ENCODE measurements around a stretch of chr5.

DNA sequence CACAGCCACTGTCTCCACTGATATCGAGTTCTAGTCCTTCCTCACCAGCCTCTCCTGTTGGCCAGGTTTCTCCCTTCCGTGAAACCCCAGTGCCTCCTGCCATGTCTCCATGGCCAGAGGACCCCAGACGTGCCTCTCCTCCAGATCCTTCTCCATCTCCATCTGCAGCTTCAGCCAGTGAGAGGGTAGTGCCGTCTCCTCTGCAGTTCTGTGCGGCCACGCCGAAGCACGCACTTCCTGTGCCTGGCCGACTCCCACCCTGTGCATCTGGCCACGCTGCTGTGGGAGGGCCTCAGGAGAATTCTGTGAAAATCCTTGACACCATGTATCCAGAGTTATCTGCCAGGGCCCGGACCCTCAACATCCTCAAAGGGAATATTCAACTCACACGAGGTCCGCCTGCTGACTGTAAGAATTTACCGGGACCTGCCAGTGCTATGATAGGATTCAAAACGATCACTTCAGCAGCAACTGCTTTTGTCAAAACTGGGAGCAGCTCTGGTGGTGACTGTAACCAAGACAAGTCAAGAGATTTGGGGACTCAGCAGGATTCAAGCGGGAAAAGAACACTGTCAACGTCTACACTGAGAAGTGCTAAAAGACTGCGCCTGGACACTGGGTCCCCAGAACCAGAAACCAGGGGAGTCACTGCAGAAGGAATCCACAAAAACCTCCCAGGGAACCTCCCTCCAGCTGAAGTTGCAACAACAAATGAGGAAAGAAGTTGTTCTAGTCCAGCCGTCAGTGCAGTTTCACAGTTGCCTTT, 42.0 kb downstream of the ICE1 start:
- PRO-cap, result no peak
- RAMPAGE, long total RNA, 4 experiments, result no peak in any of the 4 experiments

- PRO-cap, result no peak
- RAMPAGE, long total RNA, 4 experiments, result no peak in any of the 4 experiments
Observed at GRCh38 chr5:5572279-5573289, 150.1 kb downstream of the ICE1 start.

- PRO-cap, result no peak
- RAMPAGE, long total RNA, 4 experiments, result no peak in any of the 4 experiments
Observed at GRCh38 chr5:6430297-6430796, 18.3 kb upstream of the UBE2QL1 start.

DNA sequence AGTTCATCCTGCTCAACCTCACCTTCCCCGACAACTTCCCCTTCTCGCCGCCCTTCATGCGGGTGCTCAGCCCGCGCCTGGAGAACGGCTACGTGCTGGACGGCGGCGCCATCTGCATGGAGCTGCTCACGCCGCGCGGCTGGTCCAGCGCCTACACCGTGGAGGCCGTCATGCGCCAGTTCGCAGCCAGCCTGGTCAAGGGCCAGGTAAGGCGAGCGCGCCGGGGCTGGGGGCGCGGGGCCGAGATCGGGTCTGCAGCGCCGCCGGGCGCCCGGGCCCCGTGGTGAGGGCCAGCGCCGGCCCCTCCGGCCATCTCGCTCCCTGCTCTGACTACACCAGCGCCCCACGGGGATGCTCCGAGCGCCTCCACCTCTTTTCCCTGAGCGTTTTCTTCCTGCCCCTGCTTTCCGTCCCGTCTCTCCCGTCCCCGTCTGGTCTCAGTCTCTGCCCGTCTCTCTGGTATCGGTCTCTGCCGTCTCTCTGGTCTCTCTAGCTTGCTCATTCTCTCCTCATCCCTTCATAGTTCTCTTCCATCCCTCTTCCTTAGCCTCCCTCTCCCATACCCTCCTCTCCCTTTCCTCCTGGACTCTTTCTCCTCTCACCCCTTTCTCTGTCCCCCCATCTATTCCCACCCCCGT, 502 bp downstream of the UBE2QL1 start:
- PRO-cap, result no peak
- RAMPAGE, long total RNA, 4 experiments, result no peak in any of the 4 experiments

- PRO-cap, result no peak
- RAMPAGE, long total RNA, 4 experiments, result no peak in any of the 4 experiments
Observed at GRCh38 chr5:6607108-6607606, 25.7 kb downstream of the NSUN2 start.

DNA sequence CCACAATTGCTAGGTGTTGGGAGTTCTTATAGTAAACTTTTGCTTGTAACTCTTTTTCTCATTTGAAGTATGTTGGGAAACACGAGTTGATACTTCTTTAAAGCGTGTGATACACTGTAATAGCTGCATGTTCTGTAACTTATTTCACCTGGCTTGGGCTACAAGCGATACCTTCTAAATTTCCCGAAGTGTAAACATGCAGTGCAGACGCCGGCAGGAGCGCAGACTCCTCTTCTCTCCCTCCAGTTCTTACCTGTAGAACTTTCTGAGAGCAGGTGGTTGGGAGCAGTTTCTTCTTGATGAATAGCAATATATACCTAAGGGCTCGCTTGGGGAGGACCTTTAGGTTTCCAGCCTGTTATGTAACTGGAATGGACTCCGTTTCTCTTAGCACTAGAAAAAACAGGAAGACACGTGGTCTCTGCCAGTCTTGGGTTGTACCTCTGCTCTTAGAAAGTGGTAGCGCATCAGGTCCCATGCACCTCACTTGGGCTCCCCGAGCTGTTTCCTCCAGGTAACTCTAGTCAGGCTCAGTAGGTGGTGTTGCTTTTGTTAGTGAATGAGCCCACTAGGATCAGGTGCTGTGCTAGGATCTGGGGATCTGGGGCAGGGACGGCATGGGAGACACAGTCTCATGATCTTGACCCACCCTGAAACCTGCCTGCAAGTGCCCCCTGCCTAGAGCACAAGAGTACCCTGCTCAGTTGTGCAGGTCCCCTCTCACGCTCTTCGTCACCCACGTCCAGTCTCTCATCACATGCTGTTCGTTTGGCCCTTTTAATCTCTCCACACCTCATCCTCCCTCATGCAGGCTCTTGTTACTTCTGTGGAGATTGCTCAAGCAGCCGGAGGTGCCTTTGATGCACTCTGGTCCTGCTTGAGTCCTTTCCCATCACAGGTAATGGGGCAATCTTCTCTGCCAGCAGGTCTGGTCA, 2.7 kb downstream of the TENT4A start:
- PRO-cap, result no peak
- RAMPAGE, long total RNA, 4 experiments, result no peak in any of the 4 experiments

DNA sequence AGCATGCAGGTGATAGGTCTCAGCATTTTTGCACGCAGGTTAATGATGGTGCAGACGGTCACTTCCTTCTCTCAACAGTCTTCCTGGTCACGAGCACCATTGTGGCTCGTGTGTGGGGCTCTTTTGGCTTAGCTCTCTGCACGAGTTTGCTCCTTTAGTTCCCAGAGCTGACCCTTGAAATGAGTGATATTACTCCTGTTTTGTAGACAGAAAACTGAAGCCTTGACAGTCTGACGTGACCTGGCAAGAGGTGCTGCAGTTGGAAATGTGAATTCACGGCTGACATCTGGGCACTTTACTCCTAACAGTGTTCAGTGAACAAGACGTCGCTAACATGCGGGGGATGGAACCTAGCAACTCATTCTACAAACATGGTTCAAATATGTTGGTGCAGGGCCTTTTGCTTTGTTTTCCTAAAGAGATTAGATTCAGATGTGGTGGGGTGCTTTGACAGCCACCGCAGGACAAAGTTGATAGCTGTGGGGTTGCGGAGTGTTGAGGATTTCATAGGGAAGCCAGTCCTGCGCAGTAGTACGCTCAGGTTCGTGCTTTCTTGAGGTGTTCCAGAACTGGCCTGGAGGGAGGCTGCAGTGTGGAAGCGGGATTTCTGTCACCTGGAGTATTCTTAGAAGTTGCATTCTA, 10.2 kb downstream of the TENT4A start:
- PRO-cap, result no peak
- RAMPAGE, long total RNA, 4 experiments, result no peak in any of the 4 experiments

GRCh38 chr5:6754527-6755354, 41.5 kb downstream of the TENT4A start:
- PRO-cap, result no peak
- RAMPAGE, long total RNA, 4 experiments, result no peak in any of the 4 experiments

DNA sequence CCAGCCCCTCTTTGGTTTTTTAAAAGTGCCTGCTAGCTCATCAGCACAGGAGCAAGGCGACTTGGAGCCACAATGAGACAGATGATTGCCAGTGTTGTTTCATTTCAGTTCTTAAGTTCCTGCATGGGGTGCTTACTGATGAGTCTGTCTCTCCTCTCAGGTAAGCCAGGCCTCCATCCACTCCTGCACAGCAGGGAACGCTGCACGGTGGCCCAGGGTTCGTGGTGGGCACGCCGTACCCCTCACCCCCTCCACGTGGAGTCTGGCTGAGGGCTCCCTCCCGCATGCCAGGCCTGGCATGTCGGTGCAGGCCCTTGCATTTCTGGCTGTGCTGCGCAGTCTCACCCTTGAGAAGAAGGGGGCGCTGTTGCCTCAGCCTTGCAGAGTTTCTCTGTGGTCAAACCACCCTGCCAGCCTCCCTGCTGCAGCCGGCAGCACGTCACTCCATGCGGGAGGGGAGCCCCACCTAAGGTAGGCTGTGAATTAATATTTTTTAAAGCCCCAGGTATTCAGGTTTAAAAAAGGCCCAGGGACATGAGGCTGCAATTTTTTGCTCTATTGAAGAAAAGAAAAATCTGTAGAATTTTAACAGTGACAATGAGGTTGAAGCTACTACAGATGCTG, 52.4 kb downstream of the TENT4A start:
- PRO-cap, result no peak
- RAMPAGE, long total RNA, 4 experiments, result no peak in any of the 4 experiments

GRCh38 chr5:6766380-6767203, 53.4 kb downstream of the TENT4A start:
- PRO-cap, result no peak
- RAMPAGE, long total RNA, 4 experiments, result no peak in any of the 4 experiments

DNA sequence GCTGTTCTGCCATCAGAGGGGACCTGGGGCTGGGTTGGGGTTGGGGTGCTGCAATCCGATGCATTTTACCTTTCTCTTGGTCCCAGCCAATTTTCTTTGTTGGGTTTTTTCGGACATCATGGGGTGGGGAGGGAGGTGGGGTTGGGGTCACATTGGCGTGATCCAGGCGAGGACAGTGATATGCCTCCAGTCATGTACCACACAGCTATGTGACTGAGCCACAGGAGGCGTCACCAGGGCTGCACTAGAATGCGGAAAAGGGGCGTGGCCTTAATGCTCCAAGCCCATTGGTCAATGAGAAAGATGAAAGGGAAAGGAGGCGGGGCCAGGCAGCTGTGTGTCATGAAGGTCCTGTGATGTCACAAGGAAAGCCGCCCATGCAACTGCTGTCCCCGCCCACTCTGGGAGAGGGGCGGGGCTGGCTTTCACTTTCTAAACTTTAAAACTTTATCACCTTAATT, 89.5 kb upstream of the ADCY2 start:
- PRO-cap, result no peak
- RAMPAGE, long total RNA, 4 experiments, result no peak in any of the 4 experiments

- PRO-cap, result no peak
- RAMPAGE, long total RNA, 4 experiments, result no peak in any of the 4 experiments
Observed at GRCh38 chr5:8784128-8784623, 761.7 kb downstream of the SEMA5A start.

DNA sequence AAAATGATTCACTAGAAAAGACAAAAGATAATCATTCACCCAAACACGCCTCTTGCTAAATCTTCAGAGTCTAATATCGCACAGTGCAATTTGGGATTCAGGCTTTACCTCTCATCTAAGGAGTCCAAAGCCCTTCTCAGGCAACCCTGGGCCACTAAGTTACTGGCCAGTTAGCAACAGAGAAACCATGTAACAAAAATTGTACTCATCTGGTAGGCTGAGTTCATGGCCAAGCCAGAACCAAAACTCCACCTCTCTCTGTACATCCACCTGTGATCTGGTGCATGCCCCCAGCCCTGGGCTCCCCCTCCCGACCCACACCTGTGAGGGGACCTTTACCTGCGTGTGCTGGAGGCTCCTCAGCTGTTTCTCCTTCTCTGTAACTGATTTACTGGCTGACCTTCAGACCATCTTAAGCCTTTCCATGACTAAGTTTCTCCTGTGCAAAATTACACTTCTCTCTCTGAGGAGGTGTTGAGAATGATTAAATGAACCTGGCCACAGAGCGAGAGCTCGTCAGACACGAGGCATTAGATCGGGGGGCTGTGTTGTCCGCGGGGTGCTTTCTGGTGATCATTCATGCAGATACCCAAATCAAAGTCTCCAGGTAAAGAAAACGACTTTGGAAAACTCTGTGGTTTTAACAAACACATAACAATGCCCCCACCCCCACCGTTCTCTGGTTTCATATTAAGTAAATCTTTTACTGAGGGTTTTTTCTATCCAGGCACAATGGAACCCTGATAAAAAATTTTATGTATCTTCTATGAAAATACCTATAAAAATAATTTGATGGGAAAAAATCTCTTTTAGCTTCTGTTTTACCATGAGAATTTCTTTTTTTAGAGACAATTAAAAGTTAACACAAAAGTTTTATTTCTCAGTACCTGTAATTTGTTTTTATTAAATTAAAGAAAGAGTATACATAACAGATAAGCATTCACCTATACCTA, 136.4 kb downstream of the SEMA5A start:
- PRO-cap, result no peak
- RAMPAGE, long total RNA, 4 experiments, result no peak in any of the 4 experiments

DNA sequence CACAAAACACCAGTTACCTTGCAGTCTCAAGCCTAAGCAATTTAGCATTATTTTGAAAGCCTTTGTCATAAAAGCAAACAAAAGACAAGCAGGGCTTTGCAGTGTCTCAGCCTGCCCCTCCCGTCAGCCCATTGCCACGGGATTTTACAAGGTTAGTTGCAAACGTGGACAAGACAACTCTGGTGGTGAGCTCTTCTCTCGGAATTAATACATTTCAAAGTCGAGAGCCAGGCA, 190.3 kb downstream of the ATPSCKMT start:
- PRO-cap, result no peak
- RAMPAGE, long total RNA, 4 experiments, result no peak in any of the 4 experiments

DNA sequence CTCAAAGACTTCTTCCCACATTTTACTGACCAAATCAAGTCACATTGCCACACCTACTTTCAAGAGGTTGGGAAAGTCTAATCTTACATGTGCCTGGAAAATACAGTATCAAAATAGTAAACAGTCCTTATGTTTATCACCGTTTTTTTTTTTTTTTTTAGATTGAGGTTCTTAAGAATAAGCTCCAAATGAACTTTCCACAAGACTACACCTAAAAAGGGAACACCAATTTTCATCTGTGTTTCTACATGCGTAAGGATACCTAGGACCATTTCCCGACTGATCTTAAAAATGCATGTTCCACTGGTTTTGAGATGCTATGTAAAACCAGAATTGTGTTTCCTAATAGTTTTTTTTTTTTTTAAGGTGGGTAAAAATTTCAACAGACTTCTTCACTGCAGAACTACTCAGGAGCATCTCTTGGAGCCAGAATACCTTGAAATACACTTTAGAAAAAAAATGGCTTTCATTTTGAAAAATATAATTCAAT, 51.2 kb downstream of the ATPSCKMT start:
- PRO-cap, result no peak
- RAMPAGE, long total RNA, 4 experiments, result no peak in any of the 4 experiments

GRCh38 chr5:10266102-10266749, 16.1 kb downstream of the CCT5 start:
- PRO-cap, result no peak
- RAMPAGE, long total RNA, 4 experiments, result no peak in any of the 4 experiments

DNA sequence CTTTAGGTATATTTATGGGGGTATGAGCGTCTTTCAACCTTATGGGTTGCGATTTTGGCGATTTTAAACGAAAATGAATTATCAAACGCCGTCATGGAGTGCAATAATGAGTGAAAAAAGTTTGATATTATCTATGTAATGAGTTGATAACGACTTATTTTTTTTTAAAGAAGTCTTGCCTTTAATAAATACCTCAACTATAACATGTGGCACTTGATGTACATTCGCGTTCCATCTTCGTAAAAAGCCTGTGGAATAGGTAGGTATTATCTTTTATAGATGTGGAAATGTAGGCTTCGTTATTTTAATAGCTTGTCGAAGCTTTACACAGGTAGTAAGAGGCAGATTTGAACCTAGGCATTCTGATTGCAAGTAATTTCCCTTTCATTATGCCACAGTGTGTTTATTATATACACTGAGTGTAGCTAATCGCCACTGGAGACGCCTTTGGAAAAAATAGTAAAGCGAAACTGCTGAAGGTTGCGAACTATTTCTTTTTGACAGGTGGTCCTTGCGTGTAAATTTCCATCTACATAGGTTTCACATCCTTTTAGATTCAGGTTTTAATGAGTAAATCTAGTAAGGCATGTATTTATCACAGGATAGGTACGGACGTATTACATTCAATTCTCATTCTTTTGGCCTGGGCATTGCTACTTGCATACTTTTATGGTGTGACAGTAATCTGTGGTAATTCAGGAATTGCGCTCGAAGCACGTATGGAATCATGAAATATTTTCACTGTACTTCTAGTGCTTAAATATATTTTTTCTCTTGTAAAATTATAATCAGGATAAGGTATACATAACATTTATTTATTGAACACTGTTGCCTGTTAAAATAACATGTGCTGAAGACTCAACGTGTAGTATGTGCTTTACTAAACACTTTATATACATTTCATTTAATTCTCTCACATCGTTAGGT, 1.6 kb downstream of the MARCHF6 start:
- PRO-cap, result no peak
- RAMPAGE, long total RNA, 4 experiments, result no peak in any of the 4 experiments

DNA sequence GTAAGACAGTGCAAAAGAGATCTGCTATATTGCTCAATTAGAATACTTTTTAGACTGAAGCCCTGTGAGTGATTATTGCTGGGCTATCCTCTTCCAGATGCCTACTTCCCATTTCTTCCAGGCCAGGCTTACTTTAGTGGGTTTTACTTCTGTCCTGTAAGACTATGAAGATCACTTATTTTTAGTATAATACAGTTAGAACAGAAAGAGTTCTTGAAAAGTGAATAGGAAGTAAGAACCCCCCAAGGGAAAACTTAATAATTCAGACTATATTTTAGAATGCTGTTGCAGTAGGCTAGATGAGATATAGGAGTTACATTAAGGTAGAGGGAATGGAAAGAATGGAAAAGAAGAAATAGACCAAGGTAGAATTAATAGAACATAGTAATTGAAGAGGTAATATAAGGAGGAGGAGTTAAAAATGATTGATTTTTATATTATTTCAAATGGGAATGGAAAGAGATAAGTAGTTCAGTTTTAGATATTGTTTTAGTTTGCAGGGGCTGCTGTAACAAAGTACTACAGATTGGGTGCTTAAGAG, 7.4 kb downstream of the MARCHF6 start:
- PRO-cap, result no peak
- RAMPAGE, long total RNA, 4 experiments, result no peak in any of the 4 experiments

GRCh38 chr5:10485147-10485958, 43.7 kb downstream of the ROPN1L start:
- PRO-cap, result unidirectional peak, plus-strand start at chr5:10485699
- RAMPAGE, long total RNA, 4 experiments, result no peak in any of the 4 experiments

DNA sequence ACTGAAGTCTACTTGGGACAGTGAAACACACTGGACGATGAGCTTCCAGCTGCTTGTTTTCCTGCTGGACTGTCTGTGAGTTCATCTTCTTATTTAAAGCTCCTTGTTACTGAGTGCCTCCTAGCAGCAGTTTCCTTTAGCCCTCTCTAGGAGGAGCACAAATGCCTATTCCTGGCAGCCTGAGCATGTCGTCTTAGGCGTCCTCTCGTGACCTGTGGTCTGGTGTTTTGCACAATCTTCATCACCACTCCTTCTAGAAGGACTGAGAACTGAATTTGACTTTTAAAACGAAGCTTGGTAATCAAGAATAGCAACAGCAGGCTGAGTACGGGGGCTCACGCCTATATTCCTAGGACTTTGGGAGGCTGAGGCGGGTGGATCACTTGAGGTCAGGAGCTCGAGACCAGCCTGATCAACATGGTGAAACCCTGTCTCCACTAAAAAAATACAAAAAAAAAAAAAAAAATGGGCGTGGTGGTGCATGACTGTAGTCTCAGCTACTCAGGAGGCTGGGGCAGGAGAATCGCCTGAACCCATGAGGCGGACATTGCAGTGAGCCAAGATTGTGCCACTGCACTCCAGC, 44.0 kb downstream of the ANKRD33B start:
- PRO-cap, result no peak
- RAMPAGE, long total RNA, 4 experiments, result no peak in any of the 4 experiments

All from sigmoid colon (tissue), 4 donors.